LHCN-M2 (cell line): ENCODE measurements around a stretch of chr11.

GRCh38 chr11:118597379-118598049 lies 9.9 kb upstream of the PHLDB1 start:
- RAMPAGE, long total RNA: no peak

DNA sequence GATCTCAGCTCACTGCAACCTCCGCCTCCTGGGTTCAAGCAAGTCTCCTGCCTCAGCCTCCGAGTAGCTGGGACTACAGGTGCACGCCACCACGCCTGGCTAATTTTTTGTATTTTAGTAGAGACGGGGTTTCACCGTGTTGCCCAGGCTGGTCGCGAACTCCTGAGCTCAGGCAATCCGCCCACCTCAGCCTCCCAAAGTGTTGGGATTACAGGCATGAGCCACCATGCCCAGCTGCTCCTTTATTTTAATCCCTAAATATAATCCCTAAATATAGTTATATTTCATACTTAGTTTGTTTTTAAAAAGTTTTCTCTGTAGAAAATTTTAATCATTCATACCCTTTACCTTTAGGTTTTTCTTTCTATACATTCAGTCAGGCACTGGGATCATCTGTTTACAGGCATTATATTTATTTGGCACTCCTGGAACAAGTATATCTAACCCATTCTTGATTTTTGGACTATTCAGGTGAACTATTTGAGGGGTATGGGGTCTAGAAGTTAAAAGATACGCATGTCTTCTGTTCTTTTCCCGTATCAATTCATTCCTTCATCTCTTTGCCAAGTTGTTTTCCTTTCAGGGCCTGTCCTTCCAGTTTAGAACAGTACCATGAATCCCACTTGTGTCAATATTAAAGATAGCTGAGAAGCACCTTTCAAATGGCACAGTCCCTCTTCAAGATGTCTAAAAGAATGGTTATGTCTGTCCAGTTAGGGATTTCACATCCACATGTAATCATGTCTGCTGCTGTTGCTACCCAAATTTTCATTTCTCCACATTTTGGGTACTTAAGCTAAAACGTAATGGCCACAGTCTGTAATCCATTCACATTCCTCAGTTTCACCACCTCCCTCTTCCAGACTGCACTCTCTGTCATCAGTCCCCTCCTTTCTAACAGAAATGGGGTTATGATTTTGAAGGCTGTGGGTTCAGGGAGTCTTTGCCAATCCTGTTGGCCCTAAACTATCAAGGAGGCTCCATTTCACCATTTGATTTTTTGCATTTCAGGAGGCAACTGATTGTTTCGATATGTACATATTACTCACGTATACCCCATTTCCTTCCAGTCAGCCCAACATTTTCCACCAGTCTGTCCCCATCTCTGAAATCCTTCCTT lies 5.9 kb upstream of the PHLDB1 start:
- RAMPAGE, long total RNA: no peak

DNA sequence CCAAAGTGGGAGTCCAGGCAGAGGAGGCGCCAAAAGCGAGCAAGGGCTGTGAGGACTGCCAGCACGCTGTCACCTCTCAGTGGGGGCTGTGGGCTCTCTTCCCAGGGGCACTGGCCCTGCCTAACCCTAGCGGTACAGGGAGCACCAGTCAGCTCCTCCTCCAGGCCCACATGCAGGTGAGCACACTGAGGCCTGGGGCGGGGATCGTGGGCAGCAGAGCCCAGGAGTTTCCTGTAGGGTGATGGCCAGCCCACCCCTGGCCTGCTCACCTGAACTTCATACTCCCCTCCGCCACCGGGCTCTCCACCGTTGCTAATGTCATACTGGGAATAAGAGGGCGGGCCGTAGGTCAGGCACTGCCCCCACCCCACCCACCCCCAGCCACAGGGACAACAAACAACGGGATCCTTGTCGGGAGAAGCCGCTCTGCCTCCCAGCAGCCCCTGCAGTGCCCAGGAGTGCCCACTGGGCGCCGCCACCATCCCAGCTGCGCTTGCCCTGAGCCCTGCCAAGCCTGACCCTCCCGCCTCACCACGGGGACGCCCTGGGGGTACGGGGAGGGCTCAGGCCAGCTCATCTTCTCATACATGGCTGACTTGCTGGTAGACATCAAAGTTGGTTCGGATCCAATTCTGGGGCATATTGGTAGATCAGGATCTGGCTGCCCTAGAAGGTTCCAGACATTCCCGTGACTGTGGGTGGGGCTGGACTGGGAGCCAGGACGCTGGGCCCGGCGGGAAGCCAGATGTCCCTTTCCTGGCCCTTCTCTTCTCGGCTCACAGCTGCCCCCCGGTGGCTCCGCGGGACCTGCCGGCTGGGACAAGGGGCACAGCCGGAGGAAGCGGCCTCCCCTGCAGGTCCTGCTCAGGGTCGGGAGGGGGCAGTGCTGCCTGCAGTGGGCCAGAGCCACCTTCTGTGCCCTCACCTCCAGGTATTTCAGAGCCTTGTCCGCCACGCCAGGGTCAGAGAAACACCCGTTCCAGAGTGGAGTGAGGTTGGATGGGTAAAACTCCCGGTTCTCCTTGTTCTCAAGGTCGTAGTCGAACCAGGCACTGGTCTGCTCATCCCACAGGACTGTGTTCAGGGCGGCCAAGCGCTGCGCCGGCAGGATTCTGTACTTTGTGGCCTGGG lies 10.4 kb upstream of the TREH start:
- RAMPAGE, long total RNA: no peak

DNA sequence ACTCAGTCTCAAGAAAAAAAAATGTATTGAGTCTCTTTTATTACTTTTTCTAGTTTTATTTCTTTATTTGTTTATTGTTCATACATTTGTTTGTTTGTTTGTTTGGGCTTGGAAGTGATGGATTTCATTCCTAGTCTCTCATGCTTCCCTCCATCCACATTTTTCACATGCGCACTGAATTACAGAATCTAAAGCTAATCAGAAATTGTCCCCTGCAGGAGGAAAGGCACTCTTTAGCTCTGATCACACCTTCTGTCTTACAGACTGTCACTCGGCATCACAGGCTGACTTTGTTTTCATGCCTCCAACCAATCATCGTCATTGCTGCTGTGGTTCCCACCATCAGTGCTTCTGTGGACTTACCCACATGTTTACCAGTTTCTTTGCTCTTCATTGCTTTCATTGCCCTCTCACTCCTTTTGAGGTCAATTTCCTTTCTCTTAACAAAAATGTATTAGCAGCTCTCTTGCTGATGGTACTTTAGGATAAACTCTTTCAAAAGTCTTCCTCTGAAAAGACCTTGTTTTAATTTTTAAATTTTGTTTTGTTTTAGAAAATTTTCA lies 20.0 kb upstream of the TREH start:
- RAMPAGE, long total RNA: no peak

- RAMPAGE, long total RNA: no peak
Observed at GRCh38 chr11:118784212-118784704, 6.7 kb downstream of the DDX6 start.

DNA sequence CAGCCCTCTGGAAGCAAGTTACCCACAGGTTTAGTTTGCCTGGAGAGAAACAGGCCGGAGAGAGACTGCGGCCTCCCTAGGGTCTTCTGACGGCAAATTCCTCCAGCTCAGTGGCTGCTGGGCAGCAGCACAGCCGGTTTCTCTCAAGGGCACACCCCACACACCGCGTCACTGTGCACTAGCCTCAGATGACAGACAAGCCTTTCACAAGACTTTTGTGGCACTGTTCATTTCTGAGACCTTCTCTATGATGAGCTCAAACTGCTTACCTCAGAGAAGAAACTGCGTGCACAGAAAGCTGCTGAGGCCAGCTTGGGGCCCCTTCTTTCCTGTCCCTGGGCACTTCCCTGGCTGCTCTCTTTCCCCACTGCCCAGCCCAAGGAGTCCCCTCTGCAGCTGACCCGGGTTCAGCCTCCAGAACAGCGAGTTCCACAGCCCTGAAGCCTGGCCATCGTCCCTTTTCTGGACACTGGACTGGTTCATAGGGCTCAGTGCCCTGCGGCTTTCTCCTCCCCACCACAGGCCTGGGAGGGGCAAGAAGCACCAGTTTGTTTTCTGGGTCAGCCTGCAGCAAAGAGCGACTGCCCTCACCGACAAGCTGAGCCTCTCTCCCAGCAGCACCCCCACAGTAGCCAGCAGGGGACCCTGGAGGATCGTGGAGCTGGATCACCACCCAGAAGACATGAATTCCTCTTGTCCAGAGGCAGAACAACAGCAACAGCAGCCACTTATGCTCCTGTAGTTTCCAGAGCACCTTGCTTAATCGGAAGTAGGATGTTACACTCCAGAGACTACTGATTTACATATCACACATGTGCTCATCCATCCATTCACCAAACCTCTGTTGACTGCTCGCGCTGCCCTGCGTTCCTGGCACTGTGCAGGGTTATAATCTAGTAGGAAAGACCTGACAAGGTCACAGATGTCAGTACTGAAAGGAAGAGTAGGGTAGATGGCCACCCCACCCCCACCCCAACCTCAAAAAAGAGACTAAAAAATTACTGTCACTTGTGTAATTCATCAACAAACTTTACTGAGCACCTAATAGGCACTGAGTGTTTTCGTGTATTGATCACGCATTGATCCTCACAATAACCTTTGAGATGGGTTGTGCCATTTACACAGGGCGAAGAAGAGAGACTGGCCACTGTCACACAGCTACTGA lies 13.2 kb upstream of the CXCR5 start:
- RAMPAGE, long total RNA: no peak

GRCh38 chr11:118889906-118890338 lies 6.2 kb downstream of the CXCR5 start:
- RAMPAGE, long total RNA: no peak

DNA sequence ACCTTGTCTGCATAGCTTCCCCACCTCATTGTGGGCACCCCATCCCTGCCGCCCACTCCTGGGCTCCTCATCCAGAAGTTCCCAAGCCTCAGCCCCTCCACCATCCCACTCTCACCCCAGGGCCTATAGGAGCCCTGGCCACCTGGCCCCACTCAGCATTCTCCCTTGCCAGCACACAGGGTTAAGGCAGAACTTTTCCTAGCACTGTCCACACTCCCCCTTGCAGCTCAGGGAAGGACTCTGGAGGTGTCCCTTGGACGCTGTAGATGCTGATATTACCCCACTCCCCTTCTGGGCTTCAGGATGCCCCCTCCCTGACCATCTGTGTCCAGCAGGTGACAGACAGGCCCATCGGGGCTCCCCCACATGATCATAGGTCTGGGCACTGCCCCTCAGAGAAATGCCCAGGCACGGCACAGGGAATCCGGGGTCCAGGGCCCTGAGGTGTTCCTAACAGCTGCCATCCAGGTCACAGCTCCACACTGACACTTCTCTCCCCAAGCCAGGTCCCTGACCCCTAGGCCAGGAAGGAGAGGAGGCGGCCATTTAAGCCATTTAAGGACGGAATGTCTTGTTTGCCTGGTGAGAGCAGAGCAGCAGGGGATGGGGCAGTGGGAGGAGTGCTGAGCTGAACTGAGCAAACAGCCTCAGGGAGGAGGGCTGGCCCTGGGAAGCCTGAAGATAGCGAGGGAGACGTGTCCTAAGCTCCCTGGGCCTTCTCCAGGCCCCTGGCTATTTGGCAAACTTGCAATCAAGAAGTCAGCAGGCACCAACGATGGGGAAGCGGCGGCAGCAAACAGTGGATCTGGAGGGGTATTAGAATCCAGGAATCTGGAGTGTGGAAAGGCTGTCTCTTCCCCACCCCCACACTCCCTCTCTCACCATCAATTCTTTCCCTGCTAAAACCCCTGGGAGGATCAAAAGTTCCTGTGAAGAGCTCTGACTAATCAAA lies 9.1 kb downstream of the BCL9L start:
- RAMPAGE, long total RNA: no peak

- RAMPAGE, long total RNA: no peak
Observed at GRCh38 chr11:118924900-118925708, 622 bp downstream of the BCL9L start.

DNA sequence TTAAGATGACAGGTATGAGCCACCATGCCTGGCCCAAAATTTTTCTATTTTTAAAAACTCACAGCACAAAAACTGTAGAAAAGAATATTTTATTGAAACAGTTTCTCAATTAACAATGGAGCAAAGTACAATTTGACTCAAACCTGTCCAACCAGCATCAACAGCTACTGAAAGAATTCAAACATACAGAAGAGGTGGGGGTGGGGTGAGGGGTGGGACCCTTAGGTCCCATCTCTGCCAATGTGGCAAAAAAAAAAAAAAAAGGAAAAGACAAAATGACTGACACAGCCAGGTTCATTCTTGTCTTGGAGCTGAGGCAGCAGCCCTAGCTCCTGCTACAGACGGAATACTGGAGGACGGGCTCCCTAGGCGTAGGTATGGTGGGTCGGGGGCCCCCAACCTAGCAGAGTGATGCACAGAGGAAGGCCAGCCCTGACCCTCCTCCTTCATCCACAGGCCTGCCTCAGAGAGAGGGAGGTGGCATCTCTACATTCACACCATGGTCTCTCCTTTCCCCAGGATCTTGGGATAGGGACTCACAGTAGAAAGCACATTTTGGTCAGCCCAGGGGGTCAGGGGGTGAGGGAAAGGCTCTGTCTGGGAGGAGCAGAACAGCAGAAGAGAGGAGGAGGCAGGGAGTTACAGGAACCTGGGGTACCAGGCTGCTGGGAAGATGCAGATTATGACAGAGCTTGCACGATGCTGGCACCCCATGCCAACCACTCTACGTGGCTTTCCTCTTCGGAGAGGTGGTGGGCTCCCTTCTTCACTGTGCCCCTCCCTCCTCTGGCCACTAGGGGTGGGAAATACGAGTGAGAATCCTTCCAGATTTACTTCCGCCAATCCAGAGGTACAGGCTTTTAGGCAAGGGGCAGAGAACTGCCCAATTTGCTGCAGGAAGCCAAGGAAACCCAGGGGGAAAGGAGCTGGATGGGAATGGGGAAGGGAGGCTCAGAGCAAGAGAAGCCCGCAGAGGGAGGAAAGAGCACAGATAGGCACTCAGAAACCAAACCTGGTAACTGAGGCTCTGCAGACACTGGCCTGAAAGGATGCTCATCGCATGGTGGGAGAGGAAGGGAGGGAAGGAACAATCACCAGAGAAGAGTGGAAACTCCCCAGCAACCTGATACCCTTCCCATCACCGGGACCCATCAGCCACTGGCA lies 12.5 kb downstream of the HYOU1 start:
- RAMPAGE, long total RNA: no peak

DNA sequence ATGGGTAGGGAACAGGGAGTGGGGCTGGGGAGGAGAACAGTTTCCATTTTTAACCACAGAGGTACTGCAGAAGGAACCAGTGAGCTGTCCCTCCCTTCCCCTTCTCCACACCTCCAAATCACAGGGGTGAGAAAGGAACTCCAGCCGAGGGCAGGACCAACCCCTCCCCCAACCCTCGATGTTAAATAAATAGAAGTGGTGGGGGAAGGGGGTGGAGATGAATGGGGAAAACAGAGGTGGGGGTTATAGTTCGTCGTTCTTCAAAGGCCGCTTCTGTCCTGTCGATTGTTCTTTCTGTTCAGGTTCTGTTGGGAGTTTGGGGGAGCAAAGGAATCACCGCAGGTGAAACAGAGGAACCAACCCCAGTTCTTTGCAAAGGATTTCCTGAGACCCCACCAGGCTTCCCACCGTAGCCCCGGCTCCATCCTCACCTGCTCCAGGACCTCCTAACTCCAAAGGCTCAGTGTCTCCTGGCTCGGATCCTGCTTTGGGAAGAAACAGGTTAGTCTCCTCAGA lies 11.6 kb downstream of the HYOU1 start:
- RAMPAGE, long total RNA: no peak

- RAMPAGE, long total RNA: no peak
Observed at GRCh38 chr11:119113289-119114058, 6.3 kb downstream of the C2CD2L start.

DNA sequence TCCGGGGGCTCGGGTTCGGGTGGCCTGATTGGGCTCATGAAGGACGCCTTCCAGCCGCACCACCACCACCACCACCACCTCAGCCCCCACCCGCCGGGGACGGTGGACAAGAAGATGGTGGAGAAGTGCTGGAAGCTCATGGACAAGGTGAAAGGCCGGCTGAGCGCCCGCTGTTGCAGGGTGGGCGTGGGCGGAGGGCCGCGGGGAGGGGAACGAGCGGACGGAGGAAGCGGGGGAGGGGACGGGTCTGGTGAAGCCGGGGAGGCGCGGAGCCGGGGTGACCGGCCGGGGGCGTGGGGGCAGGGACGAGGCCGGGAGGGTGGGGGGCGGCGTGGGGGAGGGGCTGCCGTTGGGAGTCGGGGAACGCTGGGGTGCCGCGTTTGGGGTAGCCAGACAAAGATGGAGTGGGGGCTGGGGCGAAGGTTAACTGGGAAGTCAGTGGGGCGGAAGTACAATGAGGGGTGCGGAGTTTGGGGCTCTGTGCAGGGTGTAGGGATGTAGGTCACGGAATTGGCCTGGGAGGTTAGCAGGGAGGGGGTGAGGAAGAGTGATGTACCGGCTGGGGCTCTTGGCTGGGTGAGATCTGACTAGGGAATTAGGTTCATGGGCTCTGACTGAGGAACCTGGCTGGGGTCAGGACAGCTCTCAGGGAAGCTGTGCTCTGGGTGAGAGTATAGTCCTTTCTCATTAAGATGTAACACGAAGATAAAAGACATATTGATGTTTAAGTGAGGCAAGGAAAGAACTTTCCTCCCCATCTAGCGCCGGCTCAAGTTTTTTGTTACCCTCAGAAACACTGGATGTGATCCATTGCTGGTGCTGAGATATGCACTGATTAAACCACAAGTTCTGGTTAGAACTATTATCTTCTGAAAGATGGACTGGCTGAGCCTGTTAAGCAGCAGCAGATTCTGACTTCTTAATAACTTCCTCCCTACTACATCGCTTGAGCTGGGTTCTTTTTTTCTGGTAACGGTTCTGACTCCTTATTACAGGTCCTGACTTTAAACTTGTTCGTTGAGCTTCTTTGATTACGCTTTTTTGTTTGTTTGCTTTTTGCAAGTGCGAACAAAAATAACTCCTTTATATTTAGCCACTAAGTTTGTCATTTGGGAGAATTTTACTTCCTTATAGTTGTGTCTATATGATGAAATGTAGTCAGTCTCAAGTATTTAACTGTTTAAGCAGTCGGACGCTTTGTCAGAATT lies 731 bp downstream of the CBL start:
- RAMPAGE, long total RNA: no peak

DNA sequence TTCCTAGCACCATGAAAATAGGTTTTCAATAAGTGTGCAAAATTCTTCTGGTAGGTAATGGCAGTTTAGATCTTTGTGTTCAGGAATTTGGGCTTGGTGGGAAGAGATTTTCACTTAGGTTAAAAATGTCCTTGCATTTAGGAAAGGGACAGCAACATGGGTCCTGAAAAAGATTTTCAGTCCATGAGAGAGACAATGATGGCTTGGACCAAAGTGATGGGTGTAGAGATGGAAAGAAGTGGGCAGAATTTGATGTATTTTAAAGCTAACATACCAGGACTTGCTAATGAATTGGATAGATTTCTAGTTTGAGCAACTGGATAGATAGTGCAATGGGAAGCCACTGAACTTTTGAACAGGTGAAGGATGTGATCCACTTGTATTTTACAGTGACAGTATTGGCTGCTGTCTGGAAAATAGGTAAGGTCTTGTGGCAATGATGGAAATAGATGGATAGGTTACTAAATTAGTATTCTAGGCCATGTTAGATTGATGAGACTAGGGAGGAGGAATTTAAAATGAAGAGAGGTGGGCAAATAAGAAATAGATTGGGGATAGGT lies 35.6 kb downstream of the CBL start:
- RAMPAGE, long total RNA: no peak

DNA sequence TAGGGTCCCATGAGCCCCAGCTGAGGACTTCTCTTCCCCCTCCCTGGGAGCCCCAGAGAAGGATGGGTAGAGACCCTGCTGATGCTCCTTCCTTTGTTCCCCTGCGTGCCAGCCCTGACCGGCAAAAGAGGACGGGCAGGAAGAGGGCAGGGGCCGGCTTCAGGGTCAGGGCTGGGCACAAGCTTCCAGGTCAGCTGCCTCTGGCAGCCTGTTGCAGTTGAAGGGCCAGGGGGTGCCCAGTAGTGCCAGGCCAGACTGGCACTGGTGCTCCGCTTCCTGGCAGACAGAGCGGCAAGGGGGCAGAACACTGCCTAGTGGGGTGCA lies 662 bp upstream of the C1QTNF5 start:
- RAMPAGE, long total RNA: no peak

- RAMPAGE, long total RNA: no peak
Observed at GRCh38 chr11:119378854-119379624, 2.5 kb downstream of the USP2 start.

DNA sequence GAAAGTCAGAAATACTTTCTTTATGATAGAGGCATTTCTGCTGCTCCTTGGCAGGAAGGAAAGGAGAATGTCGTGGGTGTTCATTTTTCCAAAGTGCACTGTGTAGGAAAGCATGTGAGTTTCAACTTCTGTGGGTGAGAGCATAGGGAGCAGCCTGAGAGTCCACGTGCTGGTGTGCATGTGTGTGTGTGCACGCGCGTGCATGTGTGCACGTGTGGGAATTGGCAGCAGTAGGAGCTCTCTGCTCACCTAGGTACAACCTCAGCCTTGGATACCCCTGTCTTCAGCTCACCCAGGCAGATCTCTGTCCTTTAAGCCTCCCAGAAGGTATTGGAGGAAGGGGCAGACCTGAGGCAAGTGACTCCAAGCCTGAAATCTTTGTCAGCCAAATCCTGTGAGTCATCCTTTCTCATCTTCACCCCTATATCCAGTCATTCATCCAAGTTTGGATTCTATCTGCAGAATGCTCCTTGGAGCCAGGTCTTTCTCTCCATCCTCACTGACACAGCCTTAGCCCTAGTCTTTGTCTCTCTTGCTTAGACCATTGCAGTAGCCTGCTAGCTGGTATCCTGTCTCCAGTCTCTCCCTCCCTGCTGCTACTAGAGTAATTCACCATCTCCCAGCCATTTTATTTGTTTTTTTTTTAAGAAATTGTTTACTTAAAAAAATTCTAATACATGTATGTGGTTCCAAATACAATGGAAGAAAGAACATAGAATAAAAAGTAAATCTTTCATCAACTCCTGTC lies 10.3 kb upstream of the THY1 start:
- RAMPAGE, long total RNA: no peak

DNA sequence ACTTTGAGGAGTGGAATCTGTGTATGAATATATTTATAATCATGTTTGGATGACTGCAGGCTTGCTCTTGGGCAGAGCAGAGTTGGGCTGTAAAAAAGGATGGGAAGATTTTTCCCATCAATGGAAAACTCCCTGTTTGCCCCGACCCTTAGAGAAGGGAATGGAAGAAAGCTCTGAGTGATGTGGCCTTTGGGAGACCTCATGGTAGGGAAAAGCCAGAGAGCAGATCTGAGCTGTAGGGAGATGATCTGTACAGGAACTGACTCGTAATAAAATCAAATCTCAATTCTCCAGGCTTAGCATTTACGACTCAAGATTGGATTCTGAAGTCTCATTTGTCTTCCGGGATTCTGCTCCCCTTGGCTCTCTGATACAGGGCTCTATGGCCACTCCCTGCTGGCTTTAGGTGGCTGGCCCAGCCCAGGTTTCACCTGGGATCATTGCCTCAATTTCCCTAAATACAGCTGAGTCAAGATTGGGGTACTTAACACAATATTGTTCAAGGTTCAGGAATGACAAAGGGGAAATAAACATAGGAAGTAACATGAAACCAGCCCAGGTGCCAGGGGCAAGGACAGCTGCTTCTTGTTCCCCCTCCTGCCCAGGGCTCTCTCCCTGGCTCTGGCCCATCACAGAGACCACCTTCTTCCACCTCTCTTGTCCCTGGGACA lies 38.3 kb upstream of the THY1 start:
- RAMPAGE, long total RNA: no peak

GRCh38 chr11:119677281-119678021 lies 51.5 kb downstream of the NECTIN1 start:
- RAMPAGE, long total RNA: no peak

DNA sequence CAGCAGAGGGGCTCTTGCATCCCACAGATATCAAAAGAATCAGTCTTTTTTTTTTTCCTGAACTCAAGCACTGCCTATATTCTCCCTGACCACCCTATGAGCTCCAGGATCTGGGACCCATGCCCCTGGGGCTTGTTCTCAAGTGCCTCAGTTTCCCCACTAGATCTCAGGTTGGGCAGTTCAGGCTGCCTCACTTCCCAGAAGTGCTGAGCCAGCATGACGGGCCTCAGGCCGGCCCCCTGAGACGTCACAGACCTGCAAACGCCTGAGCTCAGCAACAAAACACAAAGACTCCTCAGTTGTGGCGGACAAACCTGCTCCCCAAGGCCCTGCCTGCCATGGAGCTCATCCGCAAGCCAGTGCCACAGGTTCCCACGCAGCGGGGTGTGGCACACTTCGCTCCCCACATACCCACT lies 45.3 kb downstream of the NECTIN1 start:
- RAMPAGE, long total RNA: no peak